Sigmoid colon (tissue), 4 donors: ENCODE data around the genes POC5 and AGGF1.

DNA sequence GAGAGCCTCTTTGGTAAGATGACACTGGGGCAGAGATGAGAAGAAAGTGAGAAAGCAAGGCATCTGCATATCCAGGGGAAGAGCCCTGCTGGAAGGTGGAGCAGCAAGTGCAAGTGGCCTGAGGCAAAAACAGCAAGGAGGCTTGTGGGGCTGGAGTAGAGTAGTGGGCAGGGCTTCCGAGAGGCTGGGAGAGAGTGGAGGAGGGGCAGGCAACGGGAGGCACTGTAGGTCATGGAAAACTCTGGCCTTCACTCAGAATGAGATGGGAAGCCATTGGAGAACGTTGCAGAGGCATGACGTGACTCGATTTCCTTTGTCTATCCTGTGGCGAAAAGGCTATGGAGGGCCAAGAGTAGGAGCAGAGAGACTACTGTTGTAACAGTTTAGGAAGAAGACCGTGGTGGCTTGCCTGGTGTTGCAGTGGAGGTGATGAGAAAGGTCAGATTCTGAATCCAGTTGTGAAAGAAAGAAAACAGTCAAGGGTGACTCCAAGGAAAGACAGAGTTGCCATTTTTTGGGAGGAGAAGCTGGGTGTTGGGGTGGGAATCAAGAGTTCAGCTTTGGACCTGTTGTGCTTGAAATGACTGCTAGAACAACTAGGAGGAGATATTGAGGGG, 199.4 kb downstream of the ARHGEF28 start:
- PRO-cap, result no peak
- RAMPAGE, long total RNA, 4 experiments, result no peak in any of the 4 experiments

- PRO-cap, result no peak
- RAMPAGE, long total RNA, 4 experiments, result no peak in any of the 4 experiments
Observed at GRCh38 chr5:73919312-73919763, 293.3 kb downstream of the ARHGEF28 start.

DNA sequence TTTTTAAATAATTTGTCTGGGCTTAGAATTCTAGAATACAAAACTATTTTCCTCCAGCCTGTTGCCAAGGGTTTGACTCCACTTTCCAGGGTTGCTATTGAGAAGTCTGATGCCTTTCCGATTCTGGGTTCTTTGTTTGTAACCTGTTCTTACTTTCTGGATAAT, 305.0 kb downstream of the ARHGEF28 start:
- PRO-cap, result no peak
- RAMPAGE, long total RNA, 4 experiments, result no peak in any of the 4 experiments

DNA sequence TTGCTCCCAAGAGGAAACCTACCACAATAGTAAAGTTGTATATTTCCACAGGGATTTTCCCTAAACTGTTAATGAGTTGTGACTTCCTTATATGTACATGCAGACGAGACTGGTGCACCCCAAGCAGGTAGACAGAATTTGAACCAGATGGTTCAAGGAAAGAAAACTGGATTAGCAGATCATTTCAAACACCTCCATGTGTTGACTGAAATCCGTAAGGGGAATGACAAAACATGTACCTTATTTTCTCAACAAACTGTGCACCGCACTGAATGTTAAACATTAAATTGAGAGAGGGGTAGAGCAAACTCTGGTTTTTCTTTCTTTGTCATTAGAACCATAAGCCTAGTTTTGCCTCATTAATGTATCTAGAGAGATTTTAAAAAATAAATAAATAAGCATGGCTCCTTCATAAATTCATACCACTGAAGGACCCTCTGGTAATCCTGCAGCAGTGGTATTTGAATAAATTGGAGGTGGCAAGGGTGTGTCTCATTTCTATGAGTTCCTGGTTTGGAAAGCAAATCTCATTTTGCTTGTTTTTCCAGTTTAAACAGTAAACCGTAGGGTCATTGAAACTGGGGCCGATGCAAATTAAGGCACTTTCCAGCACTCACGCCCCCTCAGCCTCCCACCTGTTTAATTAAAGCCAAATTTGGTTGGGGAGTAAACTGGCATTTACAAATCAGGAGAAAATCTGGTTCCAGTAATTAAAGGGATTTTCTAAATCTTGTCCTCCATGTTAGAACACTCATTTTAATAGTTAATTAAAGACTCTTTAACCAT, 51.0 kb downstream of the ENC1 start:
- PRO-cap, result no peak
- RAMPAGE, long total RNA, 4 experiments, result no peak in any of the 4 experiments

DNA sequence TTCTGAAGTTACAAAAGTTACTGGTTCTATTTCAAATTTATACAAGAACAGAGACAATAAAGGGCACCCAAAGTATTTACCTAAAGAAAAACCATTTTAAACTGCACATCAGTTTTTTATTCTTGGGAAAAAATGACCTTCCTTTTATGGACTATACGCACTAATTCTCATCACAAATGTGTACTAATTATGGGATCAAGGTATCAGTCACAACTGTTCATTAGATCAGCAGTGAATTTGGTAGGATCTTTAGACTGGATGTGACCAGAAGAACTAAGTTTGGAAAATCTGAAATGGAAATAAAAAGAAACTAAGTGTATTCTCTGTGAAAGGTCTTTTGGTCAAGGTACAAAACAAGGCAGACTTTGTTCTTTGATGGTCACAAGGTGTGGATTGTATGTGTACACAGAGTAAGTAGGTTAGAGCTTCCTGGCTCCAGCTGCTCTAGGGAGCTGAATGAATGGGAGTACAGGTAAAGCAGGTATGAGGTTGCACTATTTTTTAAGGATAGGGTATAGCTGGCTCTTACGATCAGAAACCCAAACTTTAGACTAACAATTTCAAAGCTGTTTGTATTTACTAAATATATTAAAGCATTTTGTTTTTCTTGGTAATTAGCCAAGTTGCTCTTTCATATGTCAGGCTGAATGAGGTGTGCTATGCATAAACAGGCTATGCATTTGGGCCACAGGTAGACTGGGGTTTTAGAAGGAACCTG, 32.7 kb downstream of the FAM169A start:
- PRO-cap, result no peak
- RAMPAGE, long total RNA, 4 experiments, result no peak in any of the 4 experiments

- PRO-cap, result no peak
- RAMPAGE, long total RNA, 4 experiments, result no peak in any of the 4 experiments
Observed at GRCh38 chr5:74877529-74878008, 11.4 kb upstream of the FAM169A start.

- PRO-cap, result no peak
- RAMPAGE, long total RNA, 4 experiments, result no peak in any of the 4 experiments
Observed at GRCh38 chr5:74947965-74948579, 81.9 kb upstream of the FAM169A start.

DNA sequence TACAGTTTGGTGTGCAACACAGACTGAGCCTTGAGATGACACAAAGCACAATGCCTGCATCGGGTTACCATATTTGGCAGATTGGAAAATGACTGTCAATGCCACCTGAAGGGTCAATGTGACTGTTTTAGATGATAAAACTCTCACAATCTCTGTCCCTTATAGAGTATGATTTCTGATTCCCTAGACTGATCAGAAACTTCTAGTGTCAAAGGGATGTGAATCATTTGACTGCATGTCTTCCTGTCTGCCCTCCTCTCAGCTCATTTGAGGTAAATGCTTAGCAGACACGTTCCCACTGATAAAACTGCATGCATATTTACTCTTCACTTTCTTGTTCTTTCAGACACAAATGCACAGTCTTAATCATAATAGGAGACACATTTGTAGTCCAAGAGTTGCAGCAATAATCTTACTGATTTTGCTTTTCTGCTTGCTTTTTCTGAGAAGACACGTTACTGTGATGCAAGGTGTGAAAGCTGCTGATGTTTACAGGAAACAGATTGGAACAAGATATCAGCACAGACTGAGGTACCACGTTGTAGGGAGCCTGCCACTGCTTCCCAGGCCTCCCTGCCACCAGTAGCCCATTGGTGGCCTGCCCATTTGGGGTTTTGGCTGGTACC, 77.8 kb downstream of the GCNT4 start:
- PRO-cap, result no peak
- RAMPAGE, long total RNA, 4 experiments, result no peak in any of the 4 experiments

DNA sequence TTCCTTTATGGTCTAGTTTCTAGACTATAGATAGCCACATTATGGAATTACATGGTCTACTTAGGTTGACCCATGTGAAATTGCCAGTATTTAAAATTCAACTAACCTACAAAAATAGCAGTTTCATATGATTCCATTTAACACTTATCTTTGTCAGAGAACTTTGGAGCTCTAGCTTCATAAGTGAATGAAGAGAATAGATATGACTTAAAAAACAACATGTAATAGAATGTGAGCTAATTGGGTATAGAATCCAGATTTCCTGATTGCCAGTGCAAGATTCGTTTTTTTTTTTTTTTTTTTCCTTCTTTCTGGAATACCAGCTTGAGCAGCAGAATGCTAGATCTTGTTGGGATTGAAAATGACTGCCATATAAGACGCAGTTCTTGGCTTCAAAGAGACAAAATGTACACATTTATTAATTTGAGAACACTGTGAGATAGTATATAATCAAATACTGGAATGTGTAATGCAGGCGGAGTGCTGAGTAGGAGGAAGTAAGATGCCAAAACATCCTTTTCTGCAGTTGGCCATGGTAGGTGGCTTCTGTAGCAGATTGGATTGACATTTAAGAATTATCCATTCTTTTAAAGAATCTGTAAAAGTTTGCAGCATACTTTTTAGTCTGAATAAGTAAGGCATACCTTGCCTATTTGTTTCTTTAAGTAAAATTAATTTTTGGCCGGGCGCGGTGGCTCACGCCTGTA, 1.8 kb downstream of the HMGCR start:
- PRO-cap, result no peak
- RAMPAGE, long total RNA, 4 experiments, result no peak in any of the 4 experiments

DNA sequence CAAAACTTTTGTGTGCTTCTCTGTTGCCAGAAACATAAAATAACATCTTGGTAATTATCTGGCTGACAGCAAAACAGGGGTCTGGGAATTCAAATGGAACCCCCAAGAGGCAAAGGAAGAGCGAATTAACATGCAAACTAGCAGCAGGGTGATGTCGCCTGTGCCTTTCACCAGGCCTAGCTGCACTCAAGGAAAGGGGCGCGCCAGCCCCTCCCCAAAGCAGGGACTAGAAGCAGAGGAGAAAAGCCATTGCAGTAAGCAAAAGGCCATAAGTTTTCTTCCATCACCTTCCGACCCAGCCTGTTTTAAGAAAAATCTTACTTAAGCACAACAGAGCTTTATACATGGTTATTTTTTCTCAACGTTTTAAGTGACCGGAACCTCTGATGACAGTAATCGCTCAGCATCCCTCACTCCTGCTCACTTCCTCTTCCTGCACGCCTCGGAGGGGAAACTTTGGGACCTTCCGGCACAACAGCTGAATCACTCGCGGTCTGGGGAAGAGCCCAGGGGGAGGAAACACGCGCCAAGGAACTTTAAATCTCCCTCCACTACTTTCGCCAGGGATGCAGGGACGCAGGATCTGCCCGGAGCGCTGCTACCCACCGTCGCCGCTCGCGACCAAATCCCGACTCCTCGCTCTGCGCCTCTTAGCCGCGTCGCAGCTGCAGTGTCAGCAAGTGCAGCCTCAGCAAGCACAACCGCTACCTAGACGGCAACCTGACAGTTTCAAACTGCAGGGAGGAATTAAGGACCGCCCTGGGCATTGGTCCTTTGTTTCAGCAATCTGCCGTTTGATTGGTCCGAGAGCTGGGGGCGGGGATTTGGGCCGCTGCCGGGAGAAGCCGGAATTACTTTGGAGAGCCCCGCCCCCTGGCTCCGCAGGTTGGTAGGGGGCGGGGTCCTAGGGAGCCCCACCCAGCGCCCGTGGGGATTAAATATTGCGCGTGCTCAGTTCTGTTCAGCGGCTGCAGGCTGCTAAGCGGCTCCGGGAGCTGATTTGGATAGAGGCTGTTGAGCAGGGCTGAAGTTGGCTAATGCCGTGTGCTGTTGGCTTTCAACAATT, at the start of gene POC5:
TSS of gene POC5 (minus strand) at position 738 of the 1,066 bp plus-strand sequence.
- PRO-cap, result unidirectional peak, minus-strand start at position 703 of the sequence
- RAMPAGE, long total RNA, 4 experiments, result start-site peak on the minus strand in 3 of 4 experiments, centred at positions 699 to 726 of the sequence, 45 to 133 reads per replicate

- PRO-cap, result no peak
- RAMPAGE, long total RNA, 4 experiments, result no peak in any of the 4 experiments
Observed at GRCh38 chr5:76220780-76221250, 137.6 kb downstream of the SV2C start.

- PRO-cap, result no peak
- RAMPAGE, long total RNA, 4 experiments, result no peak in any of the 4 experiments
Observed at GRCh38 chr5:76422170-76422723, 19.2 kb downstream of the IQGAP2 start.

GRCh38 chr5:76580568-76580899, 42.7 kb downstream of the F2RL2 start:
- PRO-cap, result no peak
- RAMPAGE, long total RNA, 4 experiments, result no peak in any of the 4 experiments

- PRO-cap, result no peak
- RAMPAGE, long total RNA, 4 experiments, result no peak in any of the 4 experiments
Observed at GRCh38 chr5:76732904-76733982, 17.3 kb downstream of the F2R start.

GRCh38 chr5:76741464-76741944, 25.6 kb downstream of the F2R start:
- PRO-cap, result no peak
- RAMPAGE, long total RNA, 4 experiments, result no peak in any of the 4 experiments

DNA sequence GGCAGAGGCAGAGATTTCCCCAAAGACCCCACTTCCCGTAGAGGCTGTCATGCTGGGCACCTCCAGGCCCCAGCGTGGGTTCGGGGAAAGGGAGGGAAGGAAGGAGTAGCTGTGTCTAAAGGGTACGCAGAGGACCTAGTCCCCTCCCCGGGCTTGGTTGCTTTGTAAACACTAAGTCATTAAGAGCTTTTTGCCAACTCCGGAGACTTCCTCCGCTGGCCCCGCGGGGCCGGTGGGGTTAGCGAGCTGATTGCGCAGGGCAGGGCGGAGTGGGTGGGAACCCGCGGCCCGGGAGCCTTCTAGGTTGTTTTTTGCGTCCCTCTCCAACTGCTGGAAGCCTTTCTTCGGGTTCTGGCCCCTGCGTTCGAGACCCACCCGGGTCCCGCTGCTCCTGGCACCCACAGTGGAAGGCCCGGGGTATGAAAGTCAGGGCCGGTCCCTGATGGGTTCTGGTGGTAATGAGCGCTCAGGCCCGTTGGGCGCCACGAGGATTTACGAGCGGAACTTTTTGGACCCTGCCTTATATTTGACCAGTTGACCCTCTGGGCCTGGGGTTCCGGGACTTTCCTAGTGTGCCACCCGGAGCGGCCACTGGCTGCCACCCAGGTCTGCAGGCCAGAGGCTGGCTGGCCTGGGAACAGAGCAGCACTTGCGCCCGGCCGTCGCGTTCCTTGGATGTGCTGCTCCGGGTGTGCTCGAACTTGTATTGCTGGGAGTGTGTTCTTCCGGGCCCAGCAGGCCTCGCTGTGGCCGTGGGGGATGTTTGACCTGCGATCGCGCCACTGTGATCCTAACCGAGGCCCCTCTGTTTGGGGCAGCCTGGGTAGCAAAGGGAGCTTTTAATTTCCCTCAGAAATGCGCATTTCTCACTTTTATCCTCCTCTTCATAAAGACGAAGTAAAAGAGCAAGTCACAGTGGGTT, 917 bp downstream of the F2RL1 start:
- PRO-cap, result no peak
- RAMPAGE, long total RNA, 4 experiments, result no peak in any of the 4 experiments

GRCh38 chr5:76946979-76947258, 5.9 kb upstream of the CRHBP start:
- PRO-cap, result no peak
- RAMPAGE, long total RNA, 4 experiments, result no peak in any of the 4 experiments

DNA sequence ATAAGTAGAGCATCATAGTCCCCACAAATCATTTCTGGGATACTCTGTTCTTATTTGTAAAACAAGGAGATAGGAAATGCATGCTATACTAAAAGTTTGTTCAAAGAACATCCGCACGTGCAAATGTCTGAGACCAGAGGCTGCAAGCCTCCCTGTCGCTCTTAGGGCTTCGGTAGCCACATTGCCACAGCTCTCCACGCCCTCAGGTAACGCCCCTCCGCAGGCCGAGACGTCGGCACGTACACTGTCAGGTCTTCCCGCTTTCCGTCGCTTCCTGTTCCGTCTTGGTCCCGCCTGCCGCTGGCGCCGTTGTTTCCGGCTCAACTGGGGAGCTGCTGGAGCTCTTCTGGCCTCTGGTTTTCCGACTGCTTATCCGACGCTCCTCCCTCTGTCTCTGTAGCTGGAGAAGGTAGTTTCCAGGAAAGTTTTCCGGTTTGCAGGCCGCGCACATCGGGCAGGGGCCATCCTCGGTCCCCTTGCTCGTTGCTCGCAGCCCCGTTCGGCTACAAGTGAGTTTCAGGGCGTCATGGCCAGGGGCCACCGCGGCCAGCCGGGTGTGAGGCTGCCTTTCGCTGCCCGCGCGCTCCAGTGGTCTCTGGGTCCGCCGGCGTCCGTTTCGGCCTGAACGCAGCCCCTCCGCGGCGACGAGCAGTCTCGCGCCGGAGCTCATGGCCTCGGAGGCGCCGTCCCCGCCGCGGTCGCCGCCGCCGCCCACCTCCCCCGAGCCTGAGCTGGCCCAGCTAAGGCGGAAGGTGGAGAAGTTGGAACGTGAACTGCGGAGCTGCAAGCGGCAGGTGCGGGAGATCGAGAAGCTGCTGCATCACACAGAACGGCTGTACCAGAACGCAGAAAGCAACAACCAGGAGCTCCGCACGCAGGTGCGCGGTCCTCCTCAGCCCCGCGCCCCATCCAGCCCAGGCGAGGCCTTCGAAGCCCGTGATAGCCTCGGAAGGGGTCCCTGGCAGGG, at the start of gene AGGF1:
TSS of gene AGGF1 (plus strand) at position 306 of the 967 bp plus-strand sequence.
- PRO-cap, result unidirectional peak, plus-strand start at position 312 of the sequence
- RAMPAGE, long total RNA, 4 experiments, result start-site peak on the plus strand in 1 of 4 experiments, centred at position 328 of the sequence, 16 reads per replicate

DNA sequence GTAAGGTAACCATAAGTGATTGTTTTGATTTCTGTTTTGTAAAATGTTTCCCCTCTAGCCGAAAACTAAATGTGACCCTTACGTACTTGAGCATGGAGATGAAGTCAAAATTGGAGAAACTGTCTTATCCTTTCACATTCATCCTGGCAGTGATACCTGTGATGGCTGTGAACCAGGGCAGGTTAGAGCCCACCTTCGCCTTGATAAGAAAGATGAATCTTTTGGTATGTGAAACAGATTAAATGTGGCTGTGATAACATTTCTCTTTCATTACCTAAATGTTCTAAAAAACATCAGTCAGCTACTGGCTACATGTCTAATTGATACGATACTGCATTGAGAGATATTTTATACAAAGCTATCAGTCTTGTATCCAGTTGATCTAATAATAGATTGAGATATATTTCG, 23.7 kb downstream of the AGGF1 start:
- PRO-cap, result no peak
- RAMPAGE, long total RNA, 4 experiments, result no peak in any of the 4 experiments

GRCh38 chr5:77418490-77419143, 73.5 kb downstream of the WDR41 start:
- PRO-cap, result unidirectional peak, plus-strand start at chr5:77418836
- RAMPAGE, long total RNA, 4 experiments, result no peak in any of the 4 experiments